Fibroblast of villous mesenchyme (primary cell): ENCODE data around the genes ERAP2 and LIX1.

DNA sequence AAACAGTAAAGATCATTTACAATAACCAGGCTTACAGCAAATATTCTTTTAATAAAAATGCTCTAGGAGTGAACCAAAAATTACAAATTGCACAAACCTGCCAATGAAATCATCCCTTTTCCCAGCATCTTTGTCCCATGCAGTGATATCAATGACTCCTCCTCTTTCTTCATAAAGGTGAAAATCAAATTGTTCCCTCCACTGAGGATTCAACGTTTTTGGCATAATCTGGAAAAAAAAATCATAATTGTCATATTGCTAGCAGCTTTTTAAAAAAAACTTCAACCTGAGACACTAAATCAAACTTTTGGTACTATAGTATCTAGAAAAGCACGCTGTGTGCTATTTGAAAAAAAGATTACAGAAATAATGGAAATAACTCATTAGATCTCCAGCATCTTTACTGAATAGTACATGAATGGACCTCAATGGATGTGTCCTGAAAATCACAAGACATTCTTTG lies 290.7 kb downstream of the SLF1 start:
- CAGE, long polyA plus RNA = no peak

GRCh38 chr5:95541790-95541998 lies 13.1 kb downstream of the SKIC3 start:
- CAGE, long polyA plus RNA = no peak

DNA sequence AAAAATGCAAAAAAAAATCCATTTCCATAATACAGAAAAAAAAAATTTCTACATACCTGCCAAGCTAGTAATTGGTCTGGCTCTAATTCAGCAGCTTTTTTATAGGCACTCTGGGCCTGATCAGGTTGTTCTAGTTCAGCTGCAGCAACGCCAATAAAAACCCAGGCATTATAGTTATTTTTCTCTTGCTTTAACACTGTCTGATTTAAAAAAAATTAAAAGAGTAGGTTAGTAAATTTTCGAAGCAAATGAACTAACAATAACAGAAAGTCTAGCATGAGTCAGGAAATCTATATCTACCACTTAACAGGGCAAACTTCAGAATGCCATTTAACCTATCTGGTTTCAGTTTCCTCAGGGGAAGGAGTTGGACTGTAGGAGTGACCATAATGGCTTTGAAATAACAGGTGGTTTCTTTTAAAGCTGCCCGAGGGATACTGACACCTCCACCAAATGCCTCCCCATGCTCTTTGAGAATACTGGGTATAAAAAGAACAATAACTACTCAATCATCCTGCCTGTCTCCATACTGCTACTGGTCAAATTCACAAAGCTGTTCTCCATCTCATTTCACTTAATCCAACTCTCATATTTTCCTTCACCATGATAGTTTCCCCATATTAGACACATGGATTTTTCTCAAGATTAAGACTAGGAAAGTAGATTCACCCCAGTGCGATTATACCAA lies 11.5 kb downstream of the SKIC3 start:
- CAGE, long polyA plus RNA = no peak

DNA sequence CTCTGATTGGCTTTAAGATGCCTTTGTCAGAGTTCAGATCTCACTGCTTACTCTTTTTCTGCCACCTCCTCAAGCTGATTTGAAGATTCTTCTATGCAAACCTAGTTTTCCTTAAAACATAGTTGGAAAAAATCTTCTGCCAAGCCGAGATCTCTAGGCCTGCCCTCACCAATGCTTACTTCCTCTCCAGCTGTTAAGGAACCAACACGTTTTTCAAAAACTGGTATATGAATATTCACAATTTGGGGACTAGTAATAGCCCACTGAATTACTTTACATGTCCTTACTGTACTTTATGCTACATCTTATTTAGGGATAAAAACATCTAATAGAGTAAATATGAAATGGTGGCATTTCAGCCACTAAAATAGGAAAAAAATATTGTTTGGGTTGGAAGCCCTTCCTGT lies 4.0 kb upstream of the RHOBTB3 start:
- CAGE, long polyA plus RNA = no peak

DNA sequence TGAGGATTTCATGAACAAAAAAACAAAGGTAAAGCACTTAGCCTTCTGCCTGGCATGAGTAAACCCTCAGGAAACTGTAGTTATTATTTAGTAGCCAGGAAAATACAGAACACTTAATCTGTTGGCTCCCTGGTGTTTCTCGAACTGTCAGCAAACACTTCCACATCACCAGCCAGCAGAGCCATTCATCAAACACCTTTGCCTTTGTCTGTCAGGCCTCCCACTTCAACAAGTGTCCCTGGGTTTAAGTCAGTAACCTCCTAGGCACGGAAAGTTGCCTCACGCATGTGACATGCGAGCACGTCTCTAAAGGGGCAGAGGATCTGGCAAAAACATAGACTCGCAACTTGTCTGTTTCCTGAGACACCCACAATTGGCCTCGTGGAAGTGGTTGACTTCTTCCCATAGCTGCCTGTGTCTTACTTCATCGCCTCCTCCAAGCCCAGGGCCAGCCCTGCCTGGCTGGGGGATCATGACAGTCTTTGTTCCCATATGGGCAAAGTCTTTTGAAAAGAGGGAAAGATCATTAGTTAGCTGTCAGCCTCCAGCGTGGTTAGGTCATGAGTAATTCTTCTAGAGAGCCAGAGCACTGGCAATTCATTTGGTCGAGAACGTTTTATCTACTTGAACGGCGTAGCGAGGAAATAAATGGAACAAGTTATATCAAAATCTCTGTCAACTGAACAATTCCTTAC lies 35.5 kb upstream of the GLRX start:
- CAGE, long polyA plus RNA = no peak

- CAGE, long polyA plus RNA = no peak
Measured at GRCh38 chr5:95934785-95935488, 26.7 kb downstream of the ELL2 start.

DNA sequence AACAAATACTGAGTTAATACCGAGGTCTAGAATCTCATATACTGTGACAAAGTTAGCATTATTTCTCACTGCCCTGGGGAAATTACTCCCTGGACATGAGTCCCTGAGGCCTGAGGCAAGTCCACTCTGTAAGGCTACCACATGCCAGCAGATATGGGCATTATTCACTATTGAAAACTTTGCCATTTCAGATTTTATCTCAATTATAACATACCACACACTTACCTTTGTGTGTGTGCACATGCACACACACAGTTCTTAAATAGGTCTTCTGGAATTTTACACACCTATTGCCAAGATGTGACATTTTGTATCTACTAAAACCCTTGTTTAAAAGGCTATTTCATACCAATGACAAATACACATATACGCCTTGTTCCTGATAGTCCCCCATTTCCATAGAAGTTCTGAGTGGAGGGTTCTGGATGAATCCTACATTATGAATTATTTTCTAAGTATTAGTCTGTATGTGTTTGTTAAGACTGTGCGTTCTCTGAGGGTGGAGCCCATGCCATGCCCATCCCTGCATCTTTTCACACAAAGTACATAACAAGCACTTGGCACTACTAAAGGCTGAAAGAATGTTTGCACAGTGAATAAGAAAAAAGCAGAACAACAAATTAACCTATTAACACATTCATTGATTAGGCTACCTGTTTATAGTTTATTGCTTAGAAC lies 22.7 kb downstream of the ELL2 start:
- CAGE, long polyA plus RNA = no peak

DNA sequence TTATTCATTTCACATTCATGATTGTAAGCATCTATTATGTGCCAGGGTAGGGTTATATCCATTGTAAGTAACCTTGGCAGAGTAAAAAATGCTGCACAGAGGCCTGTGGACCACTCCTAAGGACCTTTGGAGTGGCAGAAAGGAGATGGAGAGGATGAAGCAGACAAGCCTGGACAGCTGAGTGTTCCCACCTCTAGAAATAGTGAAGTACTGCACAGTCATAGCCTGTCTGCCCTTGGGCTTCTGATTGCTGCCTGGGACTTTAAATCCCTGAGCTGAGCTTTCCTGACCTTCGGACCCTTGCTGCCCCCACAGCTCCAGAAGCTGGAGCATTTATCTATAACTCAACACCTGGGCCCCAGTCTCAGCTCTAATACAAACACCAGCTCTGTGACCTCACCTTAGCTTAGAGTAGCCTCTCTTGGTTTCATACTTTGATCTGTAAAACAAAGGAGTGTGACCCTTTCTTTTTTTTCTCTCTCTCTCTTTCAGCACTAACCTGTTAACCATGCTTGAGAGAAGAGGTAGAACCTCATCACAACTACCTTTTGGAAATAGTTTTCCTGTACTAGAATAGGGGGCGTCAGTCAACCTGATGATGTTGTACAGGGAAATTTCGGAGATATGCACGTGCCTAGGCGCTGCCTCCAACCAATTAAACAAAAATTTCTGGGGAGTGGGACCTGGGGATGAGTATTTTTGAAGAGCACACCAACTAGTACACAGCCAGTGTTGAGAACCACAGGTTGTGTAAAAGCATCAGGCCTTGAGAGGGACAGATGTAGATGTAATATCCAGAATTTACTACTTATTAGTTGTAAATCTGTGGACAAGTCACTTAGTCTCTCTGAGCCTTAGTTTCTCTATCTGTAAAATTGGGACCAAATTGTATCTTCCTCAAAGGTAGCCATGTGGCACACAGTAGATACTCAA lies 25.4 kb upstream of the ELL2 start:
- CAGE, long polyA plus RNA = no peak

- CAGE, long polyA plus RNA = no peak
Measured at GRCh38 chr5:96068082-96068845, 106.6 kb upstream of the ELL2 start.

- CAGE, long polyA plus RNA = no peak
Measured at GRCh38 chr5:96110380-96110955, 148.8 kb upstream of the ELL2 start.

- CAGE, long polyA plus RNA = no peak
Measured at GRCh38 chr5:96117893-96118412, 156.3 kb upstream of the ELL2 start.

GRCh38 chr5:96331785-96332148 lies 101.3 kb downstream of the PCSK1 start:
- CAGE, long polyA plus RNA = no peak

- CAGE, long polyA plus RNA = no peak
Measured at GRCh38 chr5:96709071-96709800, 47.1 kb downstream of the CAST start.

- CAGE, long polyA plus RNA = no peak
Measured at GRCh38 chr5:96715953-96716631, 53.9 kb downstream of the CAST start.

GRCh38 chr5:96875773-96876942 lies at the start of gene ERAP2:
ERAP2 (plus strand) TSS chr5:96876500.
- CAGE, long polyA plus RNA = no peak

- CAGE, long polyA plus RNA = no peak
Measured at GRCh38 chr5:96885632-96886481, 9.6 kb downstream of the ERAP2 start.

DNA sequence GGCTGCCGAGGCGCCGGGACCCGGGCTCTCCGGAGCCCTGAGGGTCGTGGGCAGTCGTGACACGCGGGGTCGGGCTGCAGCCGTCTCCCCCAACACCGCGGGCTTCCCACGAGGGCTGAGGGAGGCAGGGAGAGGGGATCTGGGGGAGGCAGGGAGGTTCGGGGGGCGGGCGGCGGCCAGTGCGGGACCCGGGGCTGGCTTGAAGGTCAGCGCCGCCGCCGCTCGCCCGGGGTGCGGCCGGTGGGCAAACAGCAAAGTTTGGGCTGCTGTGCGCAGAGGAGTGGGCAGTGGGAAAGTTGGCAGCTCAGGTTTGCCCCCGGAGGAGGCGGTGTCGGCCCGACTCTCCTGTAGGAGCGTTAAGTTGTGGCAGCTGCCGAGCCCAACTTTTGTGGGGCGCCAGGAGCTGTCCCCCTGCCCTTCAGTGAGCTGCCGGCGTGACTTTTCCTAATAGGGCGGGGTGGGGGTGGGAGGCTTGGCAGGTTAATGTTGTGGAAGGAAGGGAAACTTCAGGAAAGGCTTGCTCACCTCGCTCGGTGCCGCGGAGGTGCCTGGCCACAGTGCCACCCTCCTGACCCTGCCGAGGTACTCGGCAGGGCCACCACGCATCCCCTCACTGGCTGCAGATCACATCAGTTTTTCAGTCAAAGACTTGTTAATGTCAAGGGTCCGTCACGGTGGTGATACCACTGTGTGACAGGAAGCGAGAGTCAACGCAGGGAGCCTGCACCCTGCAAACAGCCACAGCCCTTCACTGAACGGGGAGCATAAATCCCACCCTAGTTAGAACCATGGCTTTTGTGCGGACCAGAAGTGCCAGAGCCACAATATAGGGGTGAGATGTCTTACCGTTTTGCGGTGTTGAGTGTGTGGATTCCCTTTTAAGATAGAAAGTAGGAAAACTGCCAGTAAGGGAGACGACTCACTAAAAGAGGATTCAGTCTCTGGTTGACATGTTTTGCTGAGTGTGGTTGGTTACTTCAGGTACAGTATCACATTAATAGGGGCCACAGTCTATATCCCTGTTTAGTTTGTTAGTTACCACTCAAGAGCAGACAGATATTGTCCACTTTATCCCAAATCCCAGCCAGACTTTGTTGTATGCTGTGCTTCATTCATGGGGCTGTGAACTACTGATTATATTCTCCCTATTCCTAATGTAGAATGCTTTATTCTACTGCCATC lies 693 bp downstream of the LNPEP start:
- CAGE, long polyA plus RNA = no peak

DNA sequence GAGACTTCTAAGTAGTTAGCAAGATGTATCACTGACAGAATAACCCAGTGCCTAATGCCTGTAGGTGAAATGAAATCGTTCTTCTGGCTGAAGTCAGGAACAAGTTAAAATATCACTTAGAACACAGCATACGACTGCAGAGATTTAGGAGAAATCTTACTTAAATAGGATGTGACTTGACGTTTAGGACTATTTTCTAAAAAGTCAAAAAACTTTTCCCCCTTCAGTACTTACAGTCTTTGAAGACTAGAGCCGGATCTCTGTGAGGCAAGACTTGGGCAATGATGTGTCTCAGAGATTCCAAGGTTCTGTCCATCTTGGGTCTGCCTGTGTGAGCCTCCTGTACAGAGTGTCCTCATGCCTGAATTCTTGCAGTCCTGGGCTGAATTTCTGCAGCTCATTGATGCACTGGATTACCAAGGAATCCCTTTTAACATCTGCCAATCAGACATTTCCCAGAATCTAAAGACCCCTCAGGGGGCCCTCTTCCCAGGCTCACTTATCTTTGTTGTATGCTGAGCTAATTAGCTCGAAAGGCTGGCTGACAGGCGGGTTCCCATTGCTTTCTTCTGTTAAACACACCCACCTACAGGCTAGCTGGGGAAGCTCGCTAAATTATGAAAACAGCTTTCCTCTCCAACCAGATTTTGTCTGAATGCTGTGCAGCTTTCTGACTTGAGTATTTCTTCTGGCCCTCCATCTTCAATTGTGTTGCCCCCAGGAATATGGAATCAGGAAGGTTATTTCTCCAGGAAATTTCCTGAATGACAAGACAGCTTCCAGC lies at the start of gene LIX1:
LIX1 (minus strand) TSS at position 351 of the 784 bp plus-strand sequence.
- CAGE, long polyA plus RNA = no peak

- CAGE, long polyA plus RNA = no peak
Measured at GRCh38 chr5:97178678-97179259, 4.3 kb downstream of the RIOK2 start.

- CAGE, long polyA plus RNA = no peak
Measured at GRCh38 chr5:97193403-97194103, 10.5 kb upstream of the RIOK2 start.